GM06990 (cell line): ENCODE data around the gene CDYL.

GRCh38 chr6:3323901-3325042, 65.5 kb downstream of the PSMG4 start:
- RRBS = no CpG with 5 or more reads among the region's 28 CpGs

DNA sequence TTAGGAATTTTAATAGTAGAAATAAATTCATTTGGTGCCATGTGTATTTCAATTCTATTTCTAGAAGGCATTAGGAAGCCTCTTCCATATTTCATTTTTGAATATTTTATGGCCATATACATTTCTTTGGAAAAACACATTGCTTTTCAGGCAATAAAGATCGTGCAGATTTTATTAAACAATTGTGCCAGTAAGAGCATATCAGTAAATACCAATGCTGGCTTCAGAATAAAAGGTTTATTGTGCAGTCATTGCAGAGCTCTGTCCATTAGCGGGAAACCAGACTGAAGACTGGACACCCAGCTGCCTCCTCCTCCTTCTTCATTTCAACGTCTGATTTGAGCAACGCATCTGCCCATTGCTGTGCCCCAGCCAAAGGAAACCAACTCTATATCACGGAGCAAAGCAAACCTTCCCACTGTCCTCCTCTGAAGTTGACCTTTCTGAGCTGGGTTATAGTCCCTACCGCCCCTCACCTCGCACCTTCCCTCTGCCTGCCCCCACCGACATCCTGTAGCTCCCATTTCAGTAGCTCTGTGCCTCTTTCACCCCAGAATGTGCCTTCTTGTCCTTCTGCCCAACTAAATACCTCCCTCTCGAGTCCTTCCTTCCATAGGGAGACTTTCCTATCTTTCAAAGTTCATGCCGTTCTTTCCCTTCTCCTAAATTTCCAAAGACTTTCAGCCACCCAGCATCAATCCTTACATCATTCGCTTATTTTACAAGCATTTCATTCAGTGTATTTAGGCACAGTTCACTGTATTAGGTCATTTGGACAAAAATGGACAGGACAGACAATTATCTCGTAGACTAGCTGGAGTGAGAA, 80.7 kb downstream of the SLC22A23 start:
- RRBS = no CpG with 5 or more reads among the region's 12 CpGs

GRCh38 chr6:3408586-3409170, 48.2 kb downstream of the SLC22A23 start:
- RRBS = no CpG with 5 or more reads among the region's 7 CpGs

DNA sequence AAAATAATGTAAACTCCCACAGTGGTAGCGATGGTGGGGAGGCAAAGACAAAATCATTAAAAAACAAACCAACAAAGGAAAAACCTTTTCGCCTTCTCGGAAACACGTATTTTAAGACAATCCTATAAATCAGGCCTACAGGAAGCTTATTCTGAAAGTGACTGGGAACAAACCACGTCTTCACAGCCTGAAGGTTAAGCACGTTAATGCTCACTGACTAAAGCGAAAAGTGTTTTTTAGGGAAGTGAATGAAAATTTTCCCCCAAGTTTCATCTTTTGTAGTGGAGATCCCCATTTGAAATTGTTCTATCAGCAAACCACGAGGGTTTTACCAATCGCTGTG, 35.2 kb downstream of the SLC22A23 start:
- RRBS = no CpG with 5 or more reads among the region's 9 CpGs

- RRBS = no CpG with 5 or more reads among the region's 2 CpGs
Measured at GRCh38 chr6:3585449-3585742, 128.5 kb upstream of the SLC22A23 start.

DNA sequence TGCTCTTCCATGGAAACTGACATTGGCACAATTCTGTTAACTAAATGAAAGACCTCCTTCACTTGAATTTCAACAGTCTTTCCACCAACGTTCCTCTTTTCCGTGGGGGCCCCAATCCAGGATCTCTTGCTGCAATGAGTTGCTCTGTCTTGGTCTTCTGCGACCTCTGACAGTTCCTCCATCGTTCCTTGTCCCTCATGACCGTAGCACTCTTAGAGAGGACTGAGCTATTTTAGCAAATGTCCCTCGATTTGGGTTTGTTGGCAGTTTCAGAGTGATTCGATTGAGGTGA, 20.0 kb downstream of the PXDC1 start:
- RRBS = no CpG with 5 or more reads among the region's 7 CpGs

DNA sequence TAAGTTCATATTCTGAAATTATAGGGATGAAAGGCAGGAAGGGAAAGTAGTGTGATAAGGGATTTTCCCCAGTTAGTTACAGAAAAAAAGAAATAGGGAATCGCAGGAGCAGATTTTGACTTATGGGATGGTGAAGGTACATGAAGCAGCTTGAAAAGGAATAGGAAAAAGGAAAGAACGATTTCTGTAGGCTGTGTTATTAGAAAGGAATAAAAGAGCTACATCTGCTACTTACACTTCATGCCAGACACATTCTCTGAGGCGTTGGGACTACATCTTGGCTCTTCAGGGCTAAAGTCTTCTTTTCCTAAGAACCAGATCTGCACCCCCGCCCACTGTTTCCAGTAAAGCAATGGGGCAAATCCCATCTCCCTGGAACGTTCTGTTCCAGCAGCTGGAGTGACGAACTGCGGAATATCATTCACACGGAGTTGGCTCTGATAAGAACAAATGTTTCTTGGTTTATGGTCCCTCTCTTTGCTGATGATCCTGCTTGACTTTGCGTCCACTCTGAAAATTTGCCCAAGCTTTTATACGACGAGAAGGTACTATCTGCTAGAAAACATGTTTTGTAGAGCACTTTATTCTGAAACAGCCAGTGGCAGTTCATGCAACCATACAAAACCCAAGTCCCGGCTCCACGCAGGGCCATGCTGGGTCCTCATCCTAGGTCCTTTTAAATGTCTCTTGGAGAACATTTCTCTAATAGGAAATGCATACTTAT, 26.9 kb downstream of the FAM50B start:
- RRBS = no CpG with 5 or more reads among the region's 13 CpGs

DNA sequence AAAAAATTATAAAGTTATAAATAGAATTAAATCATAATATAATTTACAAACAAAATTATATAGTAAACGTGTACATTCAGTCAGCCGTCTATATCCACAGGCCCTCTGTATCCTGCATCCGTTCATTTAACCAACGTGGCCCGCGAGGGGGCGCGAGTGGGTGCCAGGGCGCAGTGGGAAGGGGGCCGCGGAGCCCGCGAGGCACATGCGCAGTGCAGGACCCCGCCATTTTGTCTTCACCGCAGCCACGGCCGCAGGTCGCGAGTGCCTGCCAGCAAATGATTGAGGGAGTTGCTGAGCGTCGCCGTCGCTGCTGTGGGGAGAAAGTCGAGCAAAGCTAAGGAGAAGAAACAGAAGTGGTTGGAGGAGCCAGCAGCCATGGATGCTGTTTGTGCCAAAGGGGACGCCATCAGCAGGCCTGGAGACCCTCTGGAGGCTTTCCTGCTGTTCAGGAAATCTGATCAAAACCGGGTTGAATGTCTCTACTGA, 53.5 kb upstream of the ECI2 start:
- RRBS = no CpG with 5 or more reads among the region's 27 CpGs

- RRBS = no CpG with 5 or more reads among the region's 2 CpGs
Measured at GRCh38 chr6:4313214-4313871, 178.0 kb upstream of the ECI2 start.

- RRBS = 5% methylated on average over 2 of the region's 17 CpGs
Measured at GRCh38 chr6:4647271-4647955, 128.8 kb upstream of the CDYL start.

- RRBS = 4% methylated on average over 72 of the region's 161 CpGs
Measured at GRCh38 chr6:4775964-4777027, at the start of gene CDYL. CDYL (plus strand) TSS chr6:4776404.

DNA sequence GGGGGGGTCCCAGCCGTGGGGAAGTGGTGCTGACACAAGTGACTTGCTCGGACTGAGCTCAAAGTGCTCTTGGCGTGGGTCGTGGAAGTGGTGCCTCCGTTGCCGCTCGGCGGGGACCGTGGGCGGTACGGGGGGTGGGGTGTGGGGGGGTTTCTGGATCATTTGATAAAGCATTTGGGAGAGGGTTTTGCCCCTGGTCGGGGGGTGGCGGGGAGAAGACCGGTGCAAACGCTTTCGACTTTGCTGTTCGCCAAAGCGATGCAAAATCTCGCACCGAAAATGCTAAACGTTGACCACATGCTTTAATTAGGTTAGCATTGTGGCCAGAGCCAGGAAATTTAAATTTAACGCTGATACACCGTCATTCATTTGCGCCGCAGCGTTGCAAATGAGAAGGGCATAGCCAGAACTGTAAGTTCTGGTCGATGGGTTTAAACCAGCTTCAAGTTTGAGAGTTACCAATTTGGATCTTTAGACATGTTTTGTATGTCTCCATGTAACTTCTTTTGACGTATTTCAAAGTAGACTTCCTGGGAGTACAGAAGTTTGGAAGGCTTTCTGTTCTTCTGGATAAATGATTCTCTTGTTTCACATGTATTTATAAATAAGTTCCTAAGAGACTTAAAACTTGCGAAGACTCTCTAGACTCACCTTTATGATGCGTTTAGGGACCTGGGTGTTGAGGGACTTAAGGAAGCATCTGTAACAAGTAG, 980 bp downstream of the CDYL start:
- RRBS = no CpG with 5 or more reads among the region's 30 CpGs

- RRBS = no CpG with 5 or more reads among the region's 21 CpGs
Measured at GRCh38 chr6:4793570-4794938, 17.9 kb downstream of the CDYL start.

GRCh38 chr6:4953440-4954204, 50.2 kb downstream of the RPP40 start:
- RRBS = no CpG with 5 or more reads among the region's 27 CpGs

DNA sequence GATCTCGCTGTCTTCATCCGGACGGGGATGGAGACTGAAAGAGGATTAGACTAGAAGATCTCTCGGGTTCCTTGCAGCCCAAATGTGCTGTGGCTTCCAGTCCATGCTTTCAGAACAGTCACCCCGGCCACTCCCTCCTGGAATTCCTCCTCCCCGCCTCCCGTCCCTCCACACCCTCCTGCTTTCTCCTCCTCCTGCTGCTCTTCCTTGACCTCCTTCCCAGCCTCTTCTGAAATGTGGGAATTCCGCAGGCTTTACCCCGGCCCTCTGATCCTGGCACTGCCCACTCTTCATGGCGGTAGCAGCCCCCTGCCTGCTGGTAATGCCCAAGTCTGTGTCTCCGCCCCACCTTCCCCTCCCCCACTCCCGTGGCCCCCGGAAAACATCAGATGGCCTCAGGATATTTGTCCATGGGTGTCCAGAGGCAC, 28.9 kb upstream of the RPP40 start:
- RRBS = no CpG with 5 or more reads among the region's 13 CpGs

DNA sequence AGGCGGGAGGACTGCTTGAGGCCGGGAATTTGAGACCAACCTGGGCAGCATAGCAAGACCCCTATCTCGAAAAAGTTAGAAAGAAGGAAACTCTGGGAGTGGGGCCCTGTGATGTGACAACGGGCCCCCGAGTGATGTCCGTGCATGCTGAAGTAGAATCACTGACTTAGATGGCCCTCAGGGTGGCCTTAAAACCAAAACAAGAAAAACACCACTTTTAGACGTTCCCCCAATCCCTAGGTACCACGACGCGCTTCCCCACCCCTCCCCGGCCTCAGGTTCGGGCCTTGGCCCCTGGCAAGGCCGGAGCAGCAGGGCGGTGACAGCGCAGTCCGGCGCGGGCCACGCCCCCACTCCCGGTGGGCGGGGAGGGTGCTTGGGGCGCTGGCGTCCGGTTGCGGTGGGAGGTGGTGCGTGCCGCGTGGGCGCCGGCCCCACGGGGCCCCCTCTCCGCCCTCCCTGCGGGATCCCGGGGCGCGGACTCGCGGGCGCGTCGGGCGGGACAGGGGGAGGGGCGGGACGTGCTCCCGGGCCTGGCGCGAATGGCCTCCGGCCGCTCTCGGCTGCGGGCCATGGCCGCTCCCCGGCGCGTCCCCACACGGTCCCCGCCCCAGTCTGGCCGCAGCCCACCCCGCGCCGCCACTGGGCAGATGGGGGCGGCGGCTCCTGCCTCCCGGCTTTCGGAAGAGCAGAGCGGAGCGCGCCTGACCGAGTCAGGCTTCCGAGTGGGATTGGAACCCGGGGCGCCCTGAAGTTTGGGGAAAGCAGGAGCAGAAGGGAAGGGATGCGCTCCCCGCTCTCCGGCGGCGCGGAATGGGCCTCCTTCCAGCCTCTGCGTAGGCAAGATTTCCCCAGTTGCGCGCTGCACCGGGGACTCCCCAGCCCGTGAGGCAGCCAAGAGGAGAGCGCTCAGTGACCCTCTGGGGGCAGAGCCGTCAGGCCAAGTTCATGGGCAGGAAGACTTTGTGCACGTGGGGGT, 815 bp upstream of the PPP1R3G start:
- RRBS = 3% methylated on average over 52 of the region's 86 CpGs

DNA sequence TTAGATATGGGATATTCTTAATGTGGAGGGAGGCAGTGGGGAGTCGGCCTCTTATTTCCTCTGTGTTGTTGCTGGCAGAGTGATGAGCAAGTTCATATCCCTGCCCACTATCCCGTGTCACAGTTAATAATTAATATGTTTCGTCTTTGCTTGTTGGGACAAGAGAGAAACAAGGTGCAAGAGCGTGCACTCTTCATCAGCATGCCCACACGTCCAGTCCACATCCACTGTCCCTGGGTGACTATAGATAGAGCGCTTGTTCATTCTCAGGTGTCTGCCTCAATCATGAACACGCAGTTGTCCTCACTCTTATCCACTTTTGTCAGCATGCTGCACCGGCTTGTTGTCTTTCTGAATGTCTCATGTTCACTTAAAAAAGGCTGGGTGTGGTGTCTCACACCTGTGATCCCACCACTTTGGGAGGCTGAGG, 34.0 kb downstream of the PPP1R3G start:
- RRBS = no CpG with 5 or more reads among the region's 8 CpGs

GRCh38 chr6:6243950-6244341, 76.5 kb downstream of the F13A1 start:
- RRBS = no CpG with 5 or more reads among the region's 5 CpGs

DNA sequence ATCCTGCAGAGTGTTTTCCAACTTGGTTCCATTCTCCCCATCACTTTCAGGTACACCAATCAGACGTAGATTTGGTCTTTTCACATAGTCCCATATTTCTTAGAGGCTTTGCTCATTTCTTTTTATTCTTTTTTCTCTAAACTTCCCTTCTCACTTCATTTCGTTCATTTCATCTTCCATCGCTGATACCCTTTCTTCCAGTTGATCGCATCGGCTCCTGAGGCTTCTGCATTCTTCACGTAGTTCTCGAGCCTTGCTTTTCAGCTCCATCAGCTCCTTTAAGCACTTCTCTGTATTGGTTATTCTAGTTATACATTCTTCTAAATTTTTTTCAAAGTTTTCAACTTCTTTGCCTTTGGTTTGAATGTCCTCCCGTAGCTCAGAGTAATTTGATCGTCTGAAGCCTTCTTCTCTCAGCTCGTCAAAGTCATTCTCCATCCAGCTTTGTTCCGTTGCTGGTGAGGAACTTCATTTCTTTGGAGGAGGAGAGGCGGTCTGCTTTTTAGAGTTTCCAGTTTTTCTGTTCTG, 21.1 kb downstream of the F13A1 start:
- RRBS = no CpG with 5 or more reads among the region's 12 CpGs